Foreskin fibroblast (primary cell): ENCODE measurements around a stretch of chr14.

DNA sequence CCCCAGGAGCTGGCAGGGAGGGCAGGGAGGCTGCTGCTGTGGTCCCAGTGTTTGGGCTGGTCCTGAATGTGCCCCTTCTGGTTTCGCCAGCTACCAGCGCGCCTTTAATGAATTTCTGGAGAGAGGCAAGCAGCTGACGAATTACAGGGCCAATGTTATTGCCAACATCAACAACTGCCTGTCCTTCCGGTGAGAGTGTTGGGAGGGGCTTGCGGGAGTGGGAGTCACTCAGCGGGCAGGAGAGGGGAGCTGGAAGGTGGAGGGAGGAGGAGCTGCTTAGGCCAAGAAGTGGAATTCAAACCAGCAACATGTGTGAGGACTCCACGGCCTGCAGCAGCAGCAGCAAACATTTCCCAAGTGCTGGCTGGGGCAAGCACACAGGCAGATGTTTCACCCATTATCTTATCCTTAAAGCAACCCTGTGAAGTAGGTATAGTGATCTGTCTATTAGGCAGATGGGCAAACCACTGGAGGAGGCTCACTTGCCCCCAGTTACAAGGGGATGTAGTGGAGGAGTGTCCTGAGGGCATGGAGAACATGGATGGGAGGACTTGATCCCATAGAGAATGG lies 7.8 kb downstream of the TNFAIP2 start:
- RRBS: no CpG with 5 or more reads among the region's 8 CpGs

- RRBS: 20% methylated on average over 4 of the region's 22 CpGs
Observed at GRCh38 chr14:103136529-103137565, 13.6 kb downstream of the TNFAIP2 start.

GRCh38 chr14:103160807-103161483 lies 37.7 kb downstream of the TNFAIP2 start:
- RRBS: no CpG with 5 or more reads among the region's 5 CpGs

DNA sequence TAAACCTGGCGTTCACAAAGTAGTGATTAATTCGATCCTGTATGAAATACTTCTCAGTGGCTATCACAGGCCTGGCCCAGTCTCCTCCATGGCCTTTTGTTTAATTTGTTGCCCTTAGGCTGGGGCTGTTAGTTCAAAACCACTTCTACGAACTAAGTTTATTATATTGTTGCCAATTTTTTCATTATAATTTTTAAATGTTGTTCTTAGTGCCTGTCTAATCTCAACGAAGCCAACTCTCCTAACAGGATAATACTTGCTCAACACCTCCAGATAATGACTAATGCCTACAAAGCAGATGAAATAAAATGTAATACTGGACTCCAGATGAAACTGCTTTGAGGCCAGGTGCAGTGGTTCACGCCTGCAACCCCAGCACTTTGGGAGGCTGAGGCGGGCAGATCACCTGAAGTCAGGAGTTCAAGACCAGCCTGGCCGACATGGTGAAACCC lies 62.4 kb downstream of the TNFAIP2 start:
- RRBS: no CpG with 5 or more reads among the region's 7 CpGs

DNA sequence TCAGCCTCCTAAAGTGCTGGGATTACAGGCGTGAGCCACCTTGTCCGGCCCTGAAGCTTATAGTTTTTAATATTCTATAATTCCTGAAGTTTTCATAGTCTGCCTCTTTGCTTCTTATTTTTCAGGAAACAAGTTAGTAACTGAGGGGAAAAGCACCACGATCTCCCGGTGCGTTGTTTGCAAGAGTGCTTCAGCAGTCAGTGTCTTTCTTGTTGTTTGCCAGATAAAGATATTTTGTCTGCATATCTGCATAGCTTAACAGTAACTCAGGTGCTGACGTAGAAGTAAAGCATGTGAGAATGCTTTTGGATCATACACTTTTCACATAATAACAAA lies 85.1 kb downstream of the TNFAIP2 start:
- RRBS: 0% methylated on average over 1 of the region's 6 CpGs

GRCh38 chr14:103372518-103373078 lies 12.6 kb upstream of the MARK3 start:
- RRBS: no CpG with 5 or more reads among the region's 6 CpGs

DNA sequence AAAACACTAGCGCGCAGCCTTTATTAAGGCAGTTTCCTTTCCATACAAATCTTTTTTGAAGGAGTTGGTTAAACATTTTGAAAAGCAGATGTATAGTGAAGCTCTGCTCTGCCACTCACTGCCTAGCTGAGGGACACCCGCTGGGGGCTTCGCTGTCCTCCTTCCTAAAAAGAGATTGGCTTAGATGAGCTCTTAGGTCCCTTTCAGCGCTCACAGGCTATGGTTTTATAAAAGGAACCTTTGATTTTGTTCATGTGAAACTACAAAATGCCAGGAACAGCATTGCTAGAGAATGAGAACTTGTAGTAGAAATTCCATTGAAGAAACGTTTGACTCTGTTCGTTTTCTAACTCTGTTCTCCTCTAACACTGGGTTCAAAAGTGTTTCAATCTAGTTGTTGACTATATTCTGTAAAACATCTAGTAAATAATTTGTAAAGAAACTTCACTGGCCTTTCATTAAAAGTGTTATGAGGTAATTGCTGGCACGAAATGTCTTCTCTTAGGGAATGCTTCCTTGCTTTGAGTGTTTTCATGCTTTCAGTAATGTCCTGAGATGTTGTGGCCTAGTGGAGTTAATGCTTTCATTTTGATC lies 1.5 kb downstream of the MARK3 start:
- RRBS: no CpG with 5 or more reads among the region's 8 CpGs

DNA sequence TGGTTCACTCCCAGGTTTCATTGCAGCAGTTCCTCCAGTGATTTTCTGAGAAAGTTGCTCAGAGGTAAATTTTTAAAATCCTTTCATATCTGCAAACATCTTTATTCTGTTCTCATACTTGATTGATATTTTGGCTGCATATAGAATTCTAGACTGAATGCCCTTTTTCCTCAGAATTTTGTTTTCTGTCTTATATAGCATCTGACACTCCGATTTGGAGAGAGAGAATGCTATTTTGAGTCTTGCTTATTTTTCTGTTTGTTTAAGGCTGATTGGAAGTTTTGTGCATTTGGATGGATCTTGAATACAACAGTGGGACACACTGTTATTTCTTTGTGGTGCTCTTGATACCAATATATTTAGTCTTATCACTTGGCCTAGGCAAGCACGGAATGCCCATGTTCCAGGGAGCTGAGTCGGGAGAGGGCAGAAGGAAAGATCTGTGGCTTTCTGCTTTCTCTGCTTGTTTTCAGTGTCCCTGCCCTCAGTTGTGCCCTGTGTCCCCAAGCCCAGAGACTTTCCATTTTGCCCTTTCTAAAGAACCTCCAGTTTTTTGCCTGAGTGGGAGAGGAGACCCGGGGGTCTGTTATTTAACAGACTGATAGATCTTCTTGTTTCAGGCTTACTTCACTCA lies 10.5 kb downstream of the MARK3 start:
- RRBS: no CpG with 5 or more reads among the region's 4 CpGs

GRCh38 chr14:103401268-103401903 lies 16.2 kb downstream of the MARK3 start:
- RRBS: no CpG with 5 or more reads among the region's 4 CpGs

- RRBS: no CpG with 5 or more reads among the region's 7 CpGs
Observed at GRCh38 chr14:103462881-103463637, 59.6 kb downstream of the CKB start.

- RRBS: no CpG with 5 or more reads among the region's 15 CpGs
Observed at GRCh38 chr14:103512925-103513813, 9.5 kb downstream of the CKB start.

- RRBS: 76% methylated on average over 2 of the region's 24 CpGs
Observed at GRCh38 chr14:103551946-103553034, 10.2 kb downstream of the BAG5 start.

- RRBS: 2% methylated on average over 44 of the region's 74 CpGs
Observed at GRCh38 chr14:103629503-103630164, 623 bp downstream of the KLC1 start.

GRCh38 chr14:103669947-103670355 lies 40.9 kb downstream of the KLC1 start:
- RRBS: no CpG with 5 or more reads among the region's 8 CpGs

GRCh38 chr14:103735888-103736810 lies 20.5 kb downstream of the ZFYVE21 start:
- RRBS: no CpG with 5 or more reads among the region's 24 CpGs

- RRBS: 100% methylated on average over 5 of the region's 13 CpGs
Observed at GRCh38 chr14:103742608-103743084, 27.0 kb downstream of the ZFYVE21 start.

DNA sequence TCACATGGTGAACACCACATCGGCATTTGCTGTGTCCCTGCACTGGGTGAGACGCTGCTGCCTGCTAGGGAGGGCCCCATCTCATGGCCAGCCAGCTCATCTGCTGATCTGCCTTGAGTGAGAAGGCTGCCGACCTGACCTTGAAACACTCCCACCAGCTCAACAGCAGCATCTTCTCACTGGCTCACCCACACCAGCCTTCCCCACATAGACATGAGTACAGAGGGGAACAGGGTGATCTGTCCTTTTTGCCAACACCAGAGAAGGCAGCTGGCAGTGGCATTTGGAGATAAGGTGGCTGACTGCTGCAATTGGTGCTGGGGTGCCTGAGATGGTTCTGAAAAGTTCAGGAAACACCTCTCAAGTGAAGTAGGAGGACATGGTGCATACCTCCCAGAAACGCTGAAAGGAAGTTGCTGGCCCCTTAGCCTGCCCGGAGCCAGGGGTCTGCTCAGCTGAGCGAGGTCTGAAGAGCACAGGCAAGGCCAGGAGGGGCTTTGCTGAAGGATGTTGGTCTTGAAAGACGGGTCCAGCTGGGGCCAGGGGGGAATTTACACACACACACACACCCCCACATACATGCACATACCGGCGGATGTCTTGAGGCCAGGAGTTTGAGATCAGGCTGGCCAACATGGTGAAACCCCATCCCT lies 14.2 kb upstream of the PPP1R13B start:
- RRBS: no CpG with 5 or more reads among the region's 9 CpGs

GRCh38 chr14:104117798-104118442 lies 20.5 kb upstream of the KIF26A start:
- RRBS: 42% methylated on average over 16 of the region's 42 CpGs

DNA sequence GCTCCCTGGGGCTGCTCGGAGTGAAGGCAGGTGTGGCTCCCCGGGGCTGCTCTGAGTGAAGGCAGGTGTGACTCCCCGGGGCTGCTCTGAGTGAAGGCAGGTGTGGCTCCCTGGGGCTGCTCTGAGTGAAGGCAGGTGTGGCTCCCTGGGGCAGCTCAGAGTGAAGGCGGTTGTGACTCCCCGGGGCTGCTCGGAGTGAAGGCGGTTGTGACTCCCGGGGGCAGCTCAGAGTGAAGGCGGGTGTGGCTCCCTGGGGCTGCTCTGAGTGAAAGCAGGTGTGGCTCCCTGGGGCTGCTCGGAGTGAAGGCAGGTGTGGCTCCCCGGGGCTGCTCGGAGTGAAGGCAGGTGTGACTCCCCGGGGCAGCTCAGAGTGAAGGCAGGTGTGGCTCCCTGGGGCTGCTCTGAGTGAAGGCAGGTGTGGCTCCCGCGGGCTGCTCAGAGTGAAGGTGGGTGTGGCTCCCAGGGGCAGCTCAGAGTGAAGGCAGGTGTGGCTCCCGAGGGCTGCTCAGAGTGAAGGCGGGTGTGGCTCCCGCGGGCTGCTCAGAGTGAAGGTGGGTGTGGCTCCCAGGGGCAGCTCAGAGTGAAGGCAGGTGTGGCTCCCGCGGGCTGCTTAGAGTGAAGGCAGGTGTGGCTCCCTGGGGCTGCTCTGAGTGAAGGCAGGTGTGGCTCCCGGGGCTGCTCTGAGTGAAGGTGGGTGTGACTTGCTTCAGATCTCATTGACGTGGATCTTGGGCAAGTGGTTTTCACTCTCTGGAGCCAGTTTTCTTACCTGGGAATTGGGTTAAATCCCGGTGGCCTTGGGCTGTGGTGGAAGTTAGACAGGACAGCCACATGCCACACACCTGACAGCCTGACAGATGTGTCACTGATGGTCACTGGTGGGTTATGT lies 87.3 kb downstream of the KIF26A start:
- RRBS: 81% methylated on average over 1 of the region's 24 CpGs

DNA sequence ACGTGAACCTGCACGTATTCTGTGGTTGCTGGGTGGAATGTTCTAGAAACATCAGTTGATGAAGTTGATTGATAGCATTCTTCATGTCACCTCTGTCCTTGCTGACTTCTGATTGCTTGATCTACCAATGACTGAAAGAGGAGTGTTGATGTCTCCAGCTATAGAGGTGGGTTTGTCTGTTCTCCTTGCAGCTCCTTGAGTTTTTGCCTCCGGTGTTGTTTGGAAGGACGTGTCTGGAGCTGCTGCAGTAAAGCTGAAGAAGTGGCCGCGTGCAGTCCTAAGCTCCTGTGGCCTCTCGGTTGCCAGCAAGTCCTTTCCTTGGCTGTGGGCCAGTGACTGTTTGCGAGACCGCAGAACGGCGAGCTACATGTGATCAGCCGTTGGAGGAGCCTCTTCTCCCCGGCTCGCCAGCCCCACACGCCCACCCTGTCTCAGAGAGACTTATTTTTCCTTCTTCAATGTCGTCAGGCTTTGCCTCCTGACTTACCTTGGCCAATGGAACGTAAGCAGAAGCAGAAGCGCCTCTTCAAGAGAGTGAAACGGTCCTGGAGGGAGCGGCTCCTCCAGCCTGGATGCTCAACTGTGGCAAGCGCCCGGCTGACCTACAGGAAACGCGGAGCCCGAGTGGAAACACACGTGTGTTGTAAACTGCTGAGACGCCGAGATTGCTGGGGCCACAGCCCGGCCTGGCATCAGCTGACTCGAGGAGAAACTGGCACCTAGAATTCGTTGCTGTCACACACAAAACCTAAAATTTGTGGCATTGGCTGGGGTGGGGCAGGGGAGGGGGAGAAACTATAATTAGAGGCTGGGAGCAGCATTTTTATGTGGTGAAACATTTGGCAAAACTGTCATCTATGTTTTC lies 137.0 kb downstream of the KIF26A start:
- RRBS: 13% methylated on average over 7 of the region's 31 CpGs